Right cardiac atrium (tissue), 1 donor: ENCODE results near the genes ZNF45, ZNF223, ZNF224, ZNF235 and ZNF180.

DNA sequence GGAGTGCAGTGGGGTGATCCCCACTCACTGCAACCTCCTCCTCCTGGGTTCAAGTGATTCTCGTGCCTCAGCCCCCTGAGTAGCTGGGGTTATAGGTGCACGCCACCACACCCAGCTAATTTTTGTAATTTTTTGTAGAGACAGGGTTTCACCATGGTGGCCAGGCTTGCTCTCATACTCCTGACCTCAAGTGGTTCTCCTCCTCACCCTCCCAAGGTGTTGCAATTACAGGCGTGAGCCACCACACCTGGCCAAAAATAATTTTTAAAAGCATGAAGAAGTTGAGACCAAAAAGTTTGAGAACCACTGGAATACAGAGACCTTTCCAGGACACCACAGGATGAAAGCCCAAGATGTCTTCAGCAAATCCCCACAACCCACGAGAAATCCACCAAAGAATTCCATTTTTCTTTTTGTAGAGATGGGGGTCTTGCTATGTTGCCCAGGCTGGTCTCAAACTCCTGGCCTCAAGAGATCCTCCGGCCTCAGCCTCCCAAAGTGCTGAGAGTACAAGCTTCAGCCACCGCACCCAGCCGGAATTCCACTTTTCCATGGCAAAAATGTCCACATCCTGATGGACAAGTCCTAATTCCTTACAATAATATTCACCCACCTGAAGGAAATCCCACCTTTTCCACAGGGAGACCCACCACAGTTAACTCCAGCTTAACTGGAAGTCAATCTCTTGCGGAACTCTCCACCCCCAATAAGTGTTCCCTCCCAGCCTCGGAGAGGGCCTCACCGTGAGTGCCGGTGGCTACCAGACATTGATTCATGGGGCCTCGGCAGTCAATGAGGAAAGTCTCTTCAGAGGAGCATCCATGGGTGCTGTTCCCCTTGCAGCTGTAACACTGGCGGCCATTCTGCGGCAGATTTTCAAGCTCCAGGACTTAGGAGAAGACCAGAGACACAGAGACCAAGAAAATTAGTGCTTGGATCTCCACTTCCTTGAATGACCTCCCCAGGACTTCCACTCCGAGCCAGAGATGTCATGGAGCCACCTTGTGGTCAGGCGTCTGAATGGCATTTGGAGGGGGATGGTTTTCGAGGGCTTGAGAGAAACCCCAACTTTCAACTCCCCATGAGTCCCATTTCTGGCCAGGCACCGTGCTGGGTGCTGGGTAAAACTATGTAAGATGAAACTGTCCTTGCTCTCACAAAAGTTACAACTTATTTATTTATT lies 12.2 kb upstream of the CADM4 start:
- PRO-cap: no peak

DNA sequence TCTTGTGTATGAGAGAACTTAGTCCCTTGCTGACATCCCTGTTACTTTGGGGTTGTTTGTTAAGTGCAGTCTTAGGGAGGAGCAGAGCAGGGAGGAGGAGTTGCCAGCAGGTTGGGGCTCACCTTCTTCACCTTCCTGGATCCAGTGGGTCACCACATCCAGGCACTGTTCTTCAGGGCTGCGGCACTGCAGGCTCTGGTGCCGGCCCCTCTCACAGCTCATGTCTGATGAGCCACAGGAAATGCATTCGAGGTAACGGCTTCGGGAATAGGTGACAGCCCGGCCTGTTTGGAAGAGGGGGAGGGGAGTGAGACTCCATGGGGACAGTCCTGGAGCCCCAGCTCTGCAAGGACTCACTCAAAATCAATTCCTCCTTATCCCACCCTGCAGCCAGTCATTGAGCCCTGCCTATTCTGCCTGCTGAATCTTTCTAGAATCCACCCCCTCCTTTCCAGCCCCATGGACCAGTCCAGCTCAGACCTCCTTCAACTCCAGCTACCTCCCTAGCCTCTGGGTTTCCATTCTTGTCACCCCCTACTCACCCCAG lies 13.5 kb downstream of the PLAUR start:
- PRO-cap: no peak

- PRO-cap: no peak
These were observed 4.7 kb downstream of the PLAUR start for GRCh38 chr19:43665077-43665884.

DNA sequence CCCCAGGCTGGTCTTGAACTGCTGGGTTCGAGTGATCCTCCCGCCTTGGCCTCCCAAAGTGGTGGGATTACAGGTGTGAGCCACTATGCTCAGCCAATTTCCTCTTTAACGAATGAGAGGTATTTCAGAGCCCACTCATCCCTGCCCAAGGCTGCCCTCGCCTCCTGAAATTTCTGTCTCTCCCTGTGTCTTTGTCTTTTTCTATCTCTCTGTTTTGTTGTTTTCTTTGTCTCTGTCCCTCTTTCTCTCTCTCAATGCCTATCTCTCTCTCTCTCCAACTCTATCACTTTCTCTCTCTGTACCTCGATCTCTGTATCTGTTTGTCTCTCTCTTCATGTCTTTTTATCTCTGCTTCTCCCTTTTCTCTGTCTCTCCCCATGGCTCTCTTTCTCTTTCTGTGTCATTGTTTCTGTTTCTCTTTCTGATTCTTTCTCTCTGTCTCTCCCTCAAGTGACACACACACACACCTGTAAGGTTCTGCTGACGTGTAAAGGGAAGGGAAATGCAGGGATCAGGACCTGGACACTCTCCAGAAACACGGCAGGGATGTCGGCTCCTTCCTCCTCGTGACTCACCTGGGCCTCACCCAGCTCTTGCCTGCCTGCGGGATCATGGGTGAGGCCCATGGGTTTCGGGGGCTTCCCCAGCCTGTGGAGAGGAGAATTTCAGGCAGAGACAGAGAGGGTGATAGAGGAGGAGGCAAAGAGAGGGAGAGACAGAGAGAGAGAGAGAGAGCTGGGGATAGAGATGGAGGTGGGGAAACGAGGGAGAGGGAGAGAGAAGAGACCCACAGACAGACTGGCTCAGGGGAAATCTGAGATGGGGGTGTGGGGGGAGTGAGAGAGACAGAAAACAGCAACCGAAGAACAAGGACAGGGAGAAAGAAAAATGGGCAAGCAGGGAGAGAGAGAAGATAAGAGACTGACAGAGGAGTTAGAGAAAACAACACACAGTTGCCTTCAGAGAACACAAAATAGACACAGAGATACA lies 5.4 kb upstream of the PLAUR start:
- PRO-cap: no peak

DNA sequence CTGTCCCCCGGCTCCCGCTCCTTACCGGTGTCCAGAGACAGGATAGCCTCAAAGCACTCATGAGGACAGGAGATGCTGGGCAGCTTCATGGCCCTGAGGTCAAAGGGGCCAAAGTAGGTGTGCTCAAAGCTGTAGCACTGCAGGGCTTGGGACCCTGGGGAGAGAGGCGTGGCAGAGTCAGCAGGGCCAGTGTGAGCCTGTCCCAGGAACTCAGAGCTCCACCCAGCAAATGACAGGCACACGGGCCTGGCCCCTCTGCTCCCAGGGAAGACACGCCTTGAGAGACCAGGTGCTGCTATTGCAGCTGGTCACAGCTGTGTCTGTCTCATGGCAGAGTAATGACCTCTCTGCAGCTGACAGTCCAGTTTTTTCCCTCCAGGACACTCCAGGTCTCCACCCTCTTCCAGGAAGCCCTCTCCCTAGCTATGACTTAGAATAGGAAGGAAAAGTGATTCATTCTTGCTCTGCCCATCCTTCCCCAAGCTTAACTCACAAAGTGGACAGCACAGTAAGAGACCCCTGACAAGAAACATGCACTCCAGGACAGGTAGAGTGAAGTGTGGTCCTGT lies 2.5 kb downstream of the LYPD5 start:
- PRO-cap: no peak

DNA sequence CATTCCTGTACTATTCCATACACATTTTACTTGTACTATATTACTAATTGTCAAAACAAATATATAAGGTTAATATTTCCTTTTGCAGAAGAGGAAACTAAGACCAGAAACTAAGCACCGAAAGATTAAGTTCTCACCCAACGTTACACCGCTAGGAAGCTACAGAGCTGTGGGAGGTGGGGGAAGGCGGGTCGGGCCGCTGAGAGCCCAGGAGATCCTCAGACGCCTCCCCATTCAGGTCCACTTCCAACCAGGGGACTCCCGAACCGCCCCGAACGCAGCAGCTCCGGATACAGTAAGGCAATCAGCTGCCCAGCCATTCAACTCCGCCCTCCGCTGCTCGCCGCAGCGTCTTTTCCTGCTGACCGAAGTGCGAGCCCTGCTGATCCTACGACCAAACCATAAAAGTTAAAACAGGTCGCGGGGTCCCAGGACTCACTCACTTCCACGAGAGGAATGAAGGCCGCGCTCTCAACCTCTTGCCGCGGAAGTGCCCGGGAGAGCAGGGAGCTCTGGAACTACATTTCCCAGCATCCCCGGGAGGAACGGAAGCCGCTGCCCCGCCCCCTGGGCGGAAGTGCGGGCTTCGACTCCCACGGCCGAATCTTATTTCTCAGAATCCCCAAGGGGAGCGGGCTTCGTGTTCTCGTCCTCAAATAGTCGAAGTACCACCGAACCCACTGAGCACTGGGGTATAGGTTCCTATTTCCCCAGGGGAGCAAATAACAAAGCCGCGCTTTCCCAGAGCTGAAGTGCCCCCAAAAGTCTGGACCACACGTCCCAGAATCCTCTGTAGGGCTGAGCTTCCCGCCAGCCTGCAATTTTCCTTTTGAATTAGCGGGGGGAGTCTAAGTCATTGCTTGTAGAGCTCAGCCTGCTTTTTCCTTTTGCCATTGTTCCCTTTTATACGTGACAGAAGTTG lies at the start of gene ZNF45:
Gene ZNF45, minus strand, starts transcription at position 496 of the 922 bp plus-strand sequence.
- PRO-cap: bidirectional peak, plus-strand start at position 243 of the sequence, minus-strand start at position 220 of the sequence; bidirectional peak, plus-strand start at position 616 of the sequence, minus-strand start at position 483 of the sequence

GRCh38 chr19:44051694-44052243 lies at the start of gene ZNF223:
Gene ZNF223, plus strand, starts transcription at chr19:44052036.
- PRO-cap: bidirectional peak, plus-strand start at chr19:44052036, minus-strand start at chr19:44051823

- PRO-cap: no peak
These were observed 5.6 kb upstream of the ZNF284 start for GRCh38 chr19:44065928-44067120.

- PRO-cap: bidirectional peak, plus-strand start at chr19:44094361, minus-strand start at chr19:44094263
These were observed at the start of gene ZNF224 for GRCh38 chr19:44094055-44094781. Gene ZNF224, plus strand, starts transcription at chr19:44094361.

- PRO-cap: no peak
These were observed 23.2 kb upstream of the ZNF233 start for GRCh38 chr19:44236262-44237050.

DNA sequence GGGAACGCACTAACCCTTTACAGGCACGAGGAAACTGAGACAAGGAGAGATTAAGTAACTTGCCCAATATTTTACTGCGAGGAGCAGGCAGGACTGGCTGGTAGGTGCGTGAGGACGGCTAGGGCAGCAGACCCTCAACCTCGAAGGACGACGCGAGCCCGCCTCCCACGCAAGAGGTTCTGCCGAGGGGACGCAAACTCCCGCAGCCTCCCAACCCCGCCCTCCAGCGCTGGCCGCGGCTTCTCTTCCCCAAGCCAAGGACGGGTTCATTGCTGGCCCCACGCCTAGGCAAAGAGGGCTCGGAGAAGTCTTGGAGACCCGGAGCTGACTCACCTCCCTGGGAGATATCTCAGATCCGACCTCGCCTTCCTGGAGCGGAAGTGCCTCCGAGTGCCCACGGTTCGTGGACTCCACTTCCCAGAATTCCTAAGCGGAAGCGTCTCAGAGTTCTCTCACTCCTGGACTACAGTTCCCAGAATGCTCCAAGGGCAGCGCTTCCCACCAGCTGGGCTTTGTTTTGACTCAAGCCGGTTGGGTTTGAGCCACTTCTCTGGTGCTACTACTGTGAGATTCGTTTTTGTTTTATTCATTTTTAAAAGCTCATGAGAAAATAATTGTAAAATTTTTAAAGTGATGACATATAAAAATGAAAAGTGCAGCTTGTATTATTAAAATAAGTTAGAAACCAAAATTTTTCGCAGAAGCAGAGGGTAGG lies at the start of gene ZNF235:
Gene ZNF235, minus strand, starts transcription at position 388 of the 715 bp plus-strand sequence.
- PRO-cap: bidirectional peak, plus-strand start at position 475 of the sequence, minus-strand start at position 388 of the sequence

GRCh38 chr19:44367062-44367632 lies 10.7 kb upstream of the ZNF112 start:
- PRO-cap: bidirectional peak, plus-strand start at chr19:44367291, minus-strand start at chr19:44367202

DNA sequence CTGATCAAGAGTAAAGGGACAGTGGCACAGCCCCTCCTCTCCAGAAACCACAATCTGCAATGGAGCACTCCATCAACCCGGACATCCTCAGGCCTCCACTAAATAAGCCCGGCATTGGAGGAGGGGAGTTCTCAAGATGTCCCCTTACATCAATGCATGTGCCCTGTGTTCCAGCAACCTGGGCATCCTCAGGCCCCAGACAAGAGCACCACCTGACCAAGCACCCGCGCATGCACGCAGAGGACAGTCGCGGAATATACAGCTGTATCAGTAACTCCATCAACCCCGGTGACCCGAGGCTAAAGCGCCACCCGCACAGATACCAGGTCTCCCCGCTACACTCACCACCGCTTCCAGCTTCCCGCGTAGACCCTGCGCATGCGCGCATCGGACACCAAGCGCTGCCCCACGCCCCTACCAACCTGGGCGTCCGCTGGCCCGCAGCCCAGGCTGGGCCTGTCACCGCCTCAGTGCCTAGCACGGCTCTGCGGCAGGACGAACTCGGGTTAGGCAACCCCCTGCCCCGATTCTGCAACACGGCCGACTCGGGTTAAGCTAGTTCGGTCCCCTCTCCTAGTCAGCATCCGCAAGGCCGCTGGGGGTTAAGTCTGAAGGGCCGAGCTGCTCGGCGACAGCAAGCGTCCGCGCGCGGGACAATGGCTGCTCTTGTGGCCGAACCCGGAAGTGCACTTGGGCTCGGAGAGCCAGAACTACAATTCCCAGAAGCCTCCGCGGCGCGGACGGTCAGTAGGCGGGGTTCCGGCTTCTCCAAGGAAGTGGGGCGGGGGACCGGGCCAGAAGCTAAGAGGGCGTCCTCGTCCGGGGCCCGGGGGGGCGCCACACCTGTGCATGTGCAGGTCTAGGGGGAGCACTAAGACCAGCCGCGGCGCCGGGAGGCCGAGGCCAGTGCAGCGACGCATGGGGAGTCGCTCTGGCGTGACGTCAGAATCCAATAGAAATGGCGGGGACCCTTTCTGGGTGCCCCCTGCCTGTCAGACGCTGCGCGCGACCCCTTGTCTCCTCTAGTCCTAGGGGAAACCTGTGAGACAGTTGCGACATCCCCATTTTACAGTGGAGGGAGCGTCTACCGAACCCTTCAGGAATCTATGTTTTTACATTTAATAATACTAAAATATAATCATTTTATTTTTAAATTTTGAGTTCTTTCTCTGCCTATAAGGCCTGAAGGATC lies at the start of gene ZNF180:
Gene ZNF180, minus strand, starts transcription at position 670 of the 1,192 bp plus-strand sequence.
- PRO-cap: bidirectional peak, plus-strand start at position 443 of the sequence, minus-strand start at position 371 of the sequence; bidirectional peak, plus-strand start at position 797 of the sequence, minus-strand start at position 658 of the sequence

GRCh38 chr19:44587626-44588329 lies 25.6 kb upstream of the IGSF23 start:
- PRO-cap: no peak

DNA sequence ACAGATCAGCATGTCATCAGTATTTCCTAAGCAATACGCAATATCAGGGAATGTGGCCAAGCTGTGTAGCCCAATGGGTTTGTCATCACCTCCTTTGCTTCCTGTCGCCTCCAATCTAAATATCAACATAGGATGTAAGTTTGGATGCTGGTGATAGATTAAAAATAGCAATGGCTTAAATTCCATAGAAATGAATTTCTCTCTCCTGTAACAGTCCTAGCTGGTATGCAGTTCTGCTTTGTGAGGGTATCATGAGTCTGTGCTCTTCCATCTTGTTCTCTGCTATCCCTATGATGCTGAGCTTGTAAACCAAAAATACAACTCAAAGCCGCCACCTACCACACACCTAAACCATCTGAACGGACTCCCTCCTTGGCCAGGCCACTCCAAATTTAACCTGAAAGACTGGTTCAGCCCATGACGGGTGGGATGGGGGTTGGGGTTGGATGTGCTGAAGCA lies 10.0 kb upstream of the IGSF23 start:
- PRO-cap: no peak

GRCh38 chr19:44617596-44618023 lies 4.2 kb downstream of the IGSF23 start:
- PRO-cap: no peak

DNA sequence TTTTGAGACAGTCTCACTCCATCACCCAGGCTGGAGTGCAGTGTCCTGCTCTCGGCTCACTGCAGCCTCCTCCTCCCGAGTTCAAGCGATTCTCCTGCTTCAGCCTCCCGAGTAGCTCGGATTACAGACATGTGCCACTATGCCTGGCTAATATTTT lies 900 bp downstream of the PVR start:
- PRO-cap: no peak

GRCh38 chr19:44677048-44677587 lies 5.8 kb downstream of the CEACAM19 start:
- PRO-cap: no peak

GRCh38 chr19:44691950-44692706 lies 6.8 kb upstream of the CEACAM16 start:
- PRO-cap: no peak

- PRO-cap: no peak
These were observed 3.6 kb downstream of the BCL3 start for GRCh38 chr19:44751860-44752774.